ENCODE results near the gene TNFSF10.

GRCh38 chr3:171334199-171334960 is 125.8 kb downstream of the TNIK start:
- PRO-cap, result no peak

GRCh38 chr3:171340497-171340699 is 119.8 kb downstream of the TNIK start:
- PRO-cap, result no peak

- PRO-cap, result no peak
These were observed 6.2 kb downstream of the TNIK start for GRCh38 chr3:171453965-171454532.

- PRO-cap, result no peak
These were observed 155.4 kb downstream of the PLD1 start for GRCh38 chr3:171654829-171655258.

GRCh38 chr3:171677372-171678204 is 132.7 kb downstream of the PLD1 start:
- PRO-cap, result no peak

GRCh38 chr3:171753036-171753746 is 57.1 kb downstream of the PLD1 start:
- PRO-cap, result no peak

DNA sequence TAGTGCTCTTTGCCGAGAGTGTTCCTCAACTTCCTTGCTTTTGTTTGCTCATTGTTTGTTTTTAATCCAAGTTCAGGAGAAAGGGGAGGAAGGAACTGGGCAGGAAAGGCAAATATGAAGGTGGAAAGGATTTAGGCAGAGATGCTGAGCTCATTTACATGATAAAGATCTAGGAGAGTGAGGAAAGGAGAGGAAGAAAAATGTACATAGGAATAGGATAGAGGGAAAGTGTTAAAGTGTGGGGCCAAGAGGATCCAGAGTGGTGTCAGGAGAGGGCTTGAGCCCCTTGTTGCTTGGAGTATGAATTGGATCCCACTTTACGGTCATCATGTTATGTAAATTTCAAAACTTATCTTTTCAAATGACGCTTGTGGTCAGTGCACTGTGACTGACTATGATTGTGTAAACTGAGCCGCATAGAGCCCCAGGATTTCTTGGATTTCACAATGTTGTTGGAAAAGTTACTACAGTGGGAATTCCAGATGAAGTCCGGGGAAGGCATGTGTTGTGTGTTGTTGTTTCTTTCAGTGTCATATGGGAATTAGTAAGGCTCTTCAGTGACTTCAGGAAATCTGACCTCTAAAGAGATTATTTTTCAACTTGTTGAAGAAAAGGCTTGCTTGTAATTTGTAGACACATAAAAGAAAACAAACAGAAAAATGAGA is 15.1 kb upstream of the PLD1 start:
- PRO-cap, result no peak

DNA sequence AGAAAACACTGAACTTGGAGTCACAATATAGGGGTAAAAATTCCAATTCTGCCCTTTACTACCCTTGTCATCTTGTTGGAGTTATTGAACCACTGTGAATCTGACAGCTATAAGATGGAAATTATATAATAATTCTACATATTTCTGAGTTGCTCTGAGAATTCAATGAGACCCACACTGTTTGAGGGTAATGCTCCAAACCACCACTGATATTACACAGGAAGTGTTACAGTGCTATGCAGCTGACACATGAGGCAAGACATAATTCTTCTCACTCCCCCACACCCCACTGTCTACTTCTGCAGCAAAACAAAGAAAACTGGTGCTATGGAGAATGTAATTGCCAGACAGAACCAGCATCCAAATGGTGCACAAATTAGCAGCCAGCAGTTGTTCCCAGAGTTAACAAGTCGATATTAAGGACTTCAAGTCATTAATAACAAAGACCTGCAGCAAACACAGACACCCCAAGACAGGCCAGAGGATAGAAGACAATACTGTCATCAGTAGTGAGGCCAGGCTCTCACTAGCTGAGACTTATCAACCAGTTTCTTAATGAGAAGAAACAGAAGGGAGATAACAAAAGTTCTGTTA is 58.9 kb upstream of the FNDC3B start:
- PRO-cap, result no peak

GRCh38 chr3:172079836-172080356 is 40.5 kb downstream of the FNDC3B start:
- PRO-cap, result no peak

- PRO-cap, result no peak
These were observed 42.6 kb downstream of the FNDC3B start for GRCh38 chr3:172081769-172082686.

DNA sequence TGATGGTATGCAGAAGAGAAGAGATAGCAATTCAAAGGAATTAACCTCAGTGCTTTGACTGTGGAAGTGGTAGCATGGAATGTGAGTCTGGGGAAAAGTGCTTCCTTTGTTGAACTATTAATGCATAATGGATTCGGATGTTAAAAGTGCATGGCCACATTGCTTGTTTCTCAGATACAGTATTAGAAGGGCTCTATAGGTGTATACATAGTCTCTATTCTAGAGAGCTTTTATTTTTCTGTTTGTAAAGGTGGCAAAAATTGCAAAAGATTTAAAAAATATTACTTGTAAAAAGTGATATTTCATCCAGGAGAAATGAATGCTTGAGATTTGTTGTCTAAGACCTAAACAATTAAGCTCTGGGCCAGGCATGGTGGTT is 46.3 kb downstream of the FNDC3B start:
- PRO-cap, result no peak

DNA sequence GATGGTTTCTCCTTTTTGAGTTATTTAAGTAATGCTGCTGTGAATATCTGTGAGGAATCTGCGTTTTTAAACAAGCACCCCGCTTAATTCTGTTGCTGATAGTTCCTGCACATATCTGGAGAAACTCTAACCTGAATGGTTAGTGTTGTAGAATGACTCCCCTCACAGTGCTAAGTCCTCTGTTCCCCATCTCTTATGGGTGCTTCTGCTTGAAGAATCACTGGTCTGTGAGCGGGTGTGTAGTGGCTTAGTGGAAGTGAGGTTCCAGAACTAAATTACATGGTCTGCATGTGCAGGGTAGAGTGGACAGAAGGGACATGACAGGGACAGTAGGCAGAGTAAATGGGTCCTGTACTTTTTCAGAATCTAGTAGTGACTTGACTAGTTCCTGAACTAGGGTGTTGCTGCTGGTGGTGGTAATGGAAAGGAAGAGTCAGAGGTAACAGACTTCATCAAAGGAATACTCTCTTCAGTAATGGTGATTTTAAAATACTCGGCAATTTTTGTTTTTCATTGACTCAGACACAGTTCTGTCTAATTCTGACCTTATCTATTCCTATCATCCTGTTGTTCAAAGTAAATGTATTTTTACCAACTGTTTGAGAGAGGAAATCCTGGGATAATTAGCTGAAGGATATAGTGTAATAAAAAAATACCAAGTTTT is 55.3 kb downstream of the FNDC3B start:
- PRO-cap, result no peak

DNA sequence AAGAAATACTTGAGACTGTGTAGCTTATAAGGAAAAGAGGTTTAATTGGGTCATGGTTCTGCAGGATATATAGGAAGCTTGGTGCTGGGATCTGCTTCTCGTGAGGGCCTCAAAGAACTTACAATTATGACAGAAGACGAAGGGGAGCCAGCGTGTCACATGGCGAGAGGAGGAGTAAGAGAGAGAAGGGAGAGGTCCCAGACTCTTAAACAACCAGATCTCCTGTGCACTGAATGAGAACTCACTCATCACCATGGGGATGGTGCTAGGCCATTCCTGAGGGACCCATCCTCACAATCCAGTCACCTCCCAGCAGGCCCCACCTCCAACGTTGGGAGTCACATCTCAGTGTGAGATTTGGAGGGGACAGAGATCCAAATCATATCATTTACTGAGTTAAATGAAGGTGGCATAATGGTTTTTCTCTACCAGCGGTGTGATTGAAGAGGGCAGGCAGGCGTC is 104.7 kb downstream of the FNDC3B start:
- PRO-cap, result no peak

DNA sequence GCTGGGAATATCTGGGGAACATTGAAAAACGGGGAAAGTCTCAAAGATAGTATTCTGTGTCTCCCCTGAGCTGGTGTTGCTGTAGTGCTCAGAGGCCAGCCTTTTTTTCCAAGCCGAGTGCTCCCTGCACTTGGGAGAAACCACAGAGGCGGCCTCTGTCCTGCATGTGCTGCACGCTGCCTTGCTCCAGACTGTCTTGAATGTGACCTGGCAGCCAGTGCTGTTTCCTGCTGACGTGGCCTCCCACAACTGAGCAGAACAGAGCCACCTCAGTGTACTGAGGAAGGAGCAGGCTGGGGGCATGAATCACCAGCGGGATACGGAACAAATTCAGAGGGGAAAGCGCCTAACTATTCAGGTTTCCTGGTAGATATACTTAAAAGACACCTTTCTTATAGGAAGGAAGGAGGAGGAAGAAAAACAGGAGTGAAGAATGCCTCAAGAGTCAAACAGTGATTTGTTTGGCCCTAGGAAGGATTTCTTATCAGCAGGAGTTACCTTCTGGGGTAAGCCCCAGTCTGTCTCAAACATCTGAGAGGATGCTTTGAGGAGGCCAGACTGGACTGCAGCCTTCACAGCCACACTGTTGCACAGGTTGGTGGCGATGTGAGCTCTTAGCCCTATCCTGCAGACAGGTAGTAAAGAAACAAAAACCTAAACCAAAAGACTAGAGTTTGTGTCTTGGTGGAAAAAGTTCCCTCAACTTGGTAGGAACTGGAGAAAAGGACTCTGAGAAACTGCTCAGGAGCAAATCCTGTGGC is 114.0 kb downstream of the FNDC3B start:
- PRO-cap, result bidirectional peak, plus-strand start at position 327 of the sequence, minus-strand start at position 193 of the sequence

GRCh38 chr3:172156067-172156978 is 116.9 kb downstream of the FNDC3B start:
- PRO-cap, result no peak

- PRO-cap, result no peak
These were observed 137.0 kb downstream of the FNDC3B start for GRCh38 chr3:172176195-172176917.

DNA sequence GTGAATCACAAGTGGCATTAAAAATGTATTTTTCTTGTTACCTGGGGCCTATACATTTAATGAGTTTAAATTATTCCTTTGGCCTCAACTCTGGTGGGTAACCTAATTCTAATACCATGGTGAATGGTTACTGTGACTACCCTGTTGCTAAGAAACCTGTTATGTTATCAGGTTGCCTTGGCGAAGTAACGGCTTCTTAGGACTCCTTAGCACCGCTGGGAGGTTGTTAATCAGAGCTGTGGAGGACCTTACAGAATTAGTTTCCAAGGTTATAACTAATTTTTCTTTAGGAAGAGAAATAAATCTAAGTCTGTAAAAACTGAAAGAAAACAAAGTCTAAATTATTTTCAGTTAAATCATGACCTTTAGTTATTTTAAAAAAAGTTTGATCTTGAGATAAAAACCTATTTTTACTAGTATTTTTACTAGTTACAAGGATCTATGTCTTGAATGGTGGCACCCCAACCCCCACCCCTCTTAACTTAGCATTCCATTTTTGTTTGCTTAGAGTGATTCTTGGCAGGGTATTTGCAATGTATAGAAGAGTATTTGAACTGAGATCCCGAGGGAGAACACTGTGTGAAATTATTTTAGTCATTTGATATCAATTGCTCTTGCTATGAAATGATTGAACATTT is 155.5 kb downstream of the FNDC3B start:
- PRO-cap, result no peak

GRCh38 chr3:172203813-172204494 is 164.6 kb downstream of the FNDC3B start:
- PRO-cap, result no peak

- PRO-cap, result no peak
These were observed 10.8 kb downstream of the TNFSF10 start for GRCh38 chr3:172512309-172512972.

GRCh38 chr3:172522917-172523878 is at the start of gene TNFSF10:
Gene TNFSF10, minus strand, starts transcription at chr3:172523430.
- PRO-cap, result unidirectional peak, plus-strand start at chr3:172523166; bidirectional peak, plus-strand start at chr3:172523297, minus-strand start at chr3:172523254; bidirectional peak, plus-strand start at chr3:172523591, minus-strand start at chr3:172523430

All from vermiform appendix (tissue), 1 donor.